ENCODE measurements around a stretch of chr3.

GRCh38 chr3:13479286-13479598 lies 864 bp upstream of the HDAC11 start:
- CAGE, long polyA plus RNA, result no peak
- RRBS, result no CpG with 5 or more reads among the region's 14 CpGs

- CAGE, long polyA plus RNA, result no peak
- RRBS, result no CpG with 5 or more reads among the region's 11 CpGs
Measured at GRCh38 chr3:13608097-13608789, 59.3 kb downstream of the FBLN2 start.

- CAGE, long polyA plus RNA, result no peak
- RRBS, result no CpG with 5 or more reads among the region's 12 CpGs
Measured at GRCh38 chr3:13627440-13627932, 78.6 kb downstream of the FBLN2 start.

DNA sequence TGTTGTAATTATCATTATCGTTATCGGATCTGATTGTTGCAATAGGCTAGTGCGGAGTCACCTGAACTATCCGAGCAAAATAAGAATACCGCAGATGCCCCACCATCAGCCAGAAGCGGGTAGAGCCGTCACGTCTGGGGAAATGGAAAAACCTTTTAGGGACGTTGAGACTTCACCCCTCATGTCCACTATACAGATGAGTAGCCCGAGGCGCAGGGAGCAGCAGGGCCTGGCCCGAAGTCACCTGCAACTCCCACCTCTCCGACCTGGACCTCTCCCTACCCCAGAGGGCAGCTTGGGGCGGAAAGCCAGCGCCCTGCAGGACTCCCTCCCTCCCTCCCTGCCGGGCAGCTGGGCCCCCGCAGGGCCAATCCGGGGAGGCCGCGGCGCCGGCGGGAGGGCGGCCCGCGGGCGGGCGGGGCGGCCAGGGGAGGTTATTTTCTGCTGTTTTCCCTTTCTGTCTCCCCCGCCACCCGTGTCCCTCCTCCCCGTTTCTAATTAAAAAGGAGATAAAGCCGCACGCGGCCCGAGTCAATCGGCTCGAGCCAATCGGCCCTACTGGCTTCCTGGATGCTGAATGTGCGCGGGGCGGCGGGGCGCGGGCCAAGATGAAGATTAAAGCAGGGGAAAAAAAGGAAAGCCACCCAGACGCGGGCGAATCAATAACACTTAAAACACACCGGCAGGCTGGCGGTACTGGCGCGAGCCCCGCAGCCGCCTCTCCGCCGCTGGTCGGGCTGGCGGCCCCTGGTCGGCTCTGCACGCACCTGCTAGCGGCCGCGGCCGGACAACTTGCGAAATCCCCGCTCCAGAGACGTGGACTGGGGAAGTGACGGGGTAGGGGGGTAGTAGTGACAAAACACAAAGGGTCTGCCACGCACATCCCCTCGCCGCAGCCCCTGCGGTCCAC lies 1.8 kb downstream of the WNT7A start:
- CAGE, long polyA plus RNA, result no peak
- RRBS, result 0% methylated on average over 5 of the region's 72 CpGs

- CAGE, long polyA plus RNA, result no peak
- RRBS, result no CpG with 5 or more reads among the region's 9 CpGs
Measured at GRCh38 chr3:14046878-14047412, 77.7 kb downstream of the CHCHD4 start.

DNA sequence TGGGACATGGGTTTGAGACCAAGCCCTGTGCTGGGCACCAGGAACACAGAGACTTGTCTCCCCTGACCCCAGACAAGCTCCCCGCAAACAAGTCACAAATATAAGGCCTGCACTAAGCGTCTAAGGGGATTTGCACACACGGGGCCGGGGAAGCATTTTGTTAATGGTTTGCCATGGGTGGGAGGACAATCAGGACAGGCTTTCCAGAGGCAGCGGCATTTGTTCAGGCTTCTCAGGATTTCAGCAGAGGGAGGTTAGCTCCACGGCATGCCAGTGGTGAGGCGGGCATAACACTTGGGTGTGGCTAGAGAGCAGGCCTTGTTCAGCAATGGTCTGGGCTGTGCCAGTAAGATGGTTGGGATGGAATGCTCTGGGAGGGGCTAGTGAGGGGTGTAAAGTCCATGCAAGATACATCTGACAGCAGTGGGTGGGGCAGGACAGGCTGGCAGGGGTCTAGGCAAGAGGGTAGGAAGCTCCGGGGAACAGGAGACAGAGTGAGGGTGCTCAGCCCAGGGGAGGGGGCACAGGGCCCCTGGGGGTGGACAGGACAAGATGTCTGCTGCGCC lies 8.3 kb downstream of the TMEM43 start:
- CAGE, long polyA plus RNA, result no peak
- RRBS, result 98% methylated on average over 2 of the region's 9 CpGs

GRCh38 chr3:14151578-14152201 lies 26.7 kb downstream of the XPC start:
- CAGE, long polyA plus RNA, result no peak
- RRBS, result 87% methylated on average over 2 of the region's 10 CpGs

GRCh38 chr3:14235804-14236487 lies 57.3 kb downstream of the LSM3 start:
- CAGE, long polyA plus RNA, result no peak
- RRBS, result 39% methylated on average over 2 of the region's 10 CpGs

DNA sequence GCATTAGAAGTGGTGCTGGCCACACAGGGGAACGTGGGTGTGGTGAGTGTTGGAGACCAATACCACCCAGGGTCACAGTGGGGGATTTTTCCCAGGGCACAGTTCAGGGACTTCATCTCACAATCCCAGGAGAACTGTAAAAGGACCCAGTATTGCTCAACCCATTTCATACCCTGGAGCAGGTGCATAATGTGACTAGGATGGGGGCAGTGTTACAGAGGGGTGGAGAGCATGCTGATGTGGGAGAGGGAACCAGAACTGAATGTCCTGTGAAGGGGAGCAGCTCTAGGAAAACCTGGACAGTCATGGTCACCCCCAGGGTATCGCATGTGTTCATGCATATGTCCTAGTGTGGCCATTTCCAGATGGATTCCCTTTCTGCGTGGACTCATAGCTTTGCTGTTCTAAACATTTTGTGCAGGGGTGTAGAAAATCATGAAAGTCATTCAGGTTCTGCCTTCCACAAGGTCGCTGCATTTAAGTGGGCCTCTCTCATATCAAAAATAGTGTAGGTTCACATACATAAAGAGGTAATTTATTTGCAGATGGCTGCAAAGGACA lies 110.4 kb downstream of the LSM3 start:
- CAGE, long polyA plus RNA, result no peak
- RRBS, result no CpG with 5 or more reads among the region's 4 CpGs

GRCh38 chr3:14319464-14320060 lies 82.8 kb upstream of the SLC6A6 start:
- CAGE, long polyA plus RNA, result no peak
- RRBS, result no CpG with 5 or more reads among the region's 5 CpGs

GRCh38 chr3:14323616-14324242 lies 78.7 kb upstream of the SLC6A6 start:
- CAGE, long polyA plus RNA, result no peak
- RRBS, result 11% methylated on average over 6 of the region's 13 CpGs

GRCh38 chr3:14366194-14366760 lies 36.1 kb upstream of the SLC6A6 start:
- CAGE, long polyA plus RNA, result no peak
- RRBS, result no CpG with 5 or more reads among the region's 10 CpGs

DNA sequence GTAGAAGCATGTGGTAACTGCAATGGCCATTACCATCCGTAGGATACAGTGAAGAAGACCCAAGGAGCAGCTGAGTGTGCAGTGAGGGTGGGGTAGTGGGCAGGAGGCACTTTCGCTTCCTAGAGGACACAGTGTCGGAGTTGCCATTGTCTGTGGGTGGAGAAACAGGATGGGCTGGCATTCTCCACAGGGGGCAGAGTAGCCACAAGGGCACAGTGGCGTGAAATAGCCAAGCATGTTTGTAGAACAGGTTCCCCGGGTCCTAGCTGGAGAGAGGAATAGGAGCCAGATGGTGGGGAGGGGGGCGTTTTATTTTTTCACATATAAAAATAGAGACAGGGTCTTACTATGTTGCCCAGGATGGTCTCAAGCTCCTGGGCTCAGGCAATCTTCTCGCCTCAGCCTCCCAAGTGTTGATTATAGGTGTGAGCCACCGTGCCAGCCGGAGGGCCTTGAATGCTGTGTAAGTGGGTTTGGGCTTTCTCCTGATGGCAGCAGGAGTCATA lies 3.5 kb downstream of the SLC6A6 start:
- CAGE, long polyA plus RNA, result no peak
- RRBS, result no CpG with 5 or more reads among the region's 9 CpGs

GRCh38 chr3:14431908-14432993 lies 29.8 kb downstream of the SLC6A6 start:
- CAGE, long polyA plus RNA, result no peak
- RRBS, result no CpG with 5 or more reads among the region's 15 CpGs

DNA sequence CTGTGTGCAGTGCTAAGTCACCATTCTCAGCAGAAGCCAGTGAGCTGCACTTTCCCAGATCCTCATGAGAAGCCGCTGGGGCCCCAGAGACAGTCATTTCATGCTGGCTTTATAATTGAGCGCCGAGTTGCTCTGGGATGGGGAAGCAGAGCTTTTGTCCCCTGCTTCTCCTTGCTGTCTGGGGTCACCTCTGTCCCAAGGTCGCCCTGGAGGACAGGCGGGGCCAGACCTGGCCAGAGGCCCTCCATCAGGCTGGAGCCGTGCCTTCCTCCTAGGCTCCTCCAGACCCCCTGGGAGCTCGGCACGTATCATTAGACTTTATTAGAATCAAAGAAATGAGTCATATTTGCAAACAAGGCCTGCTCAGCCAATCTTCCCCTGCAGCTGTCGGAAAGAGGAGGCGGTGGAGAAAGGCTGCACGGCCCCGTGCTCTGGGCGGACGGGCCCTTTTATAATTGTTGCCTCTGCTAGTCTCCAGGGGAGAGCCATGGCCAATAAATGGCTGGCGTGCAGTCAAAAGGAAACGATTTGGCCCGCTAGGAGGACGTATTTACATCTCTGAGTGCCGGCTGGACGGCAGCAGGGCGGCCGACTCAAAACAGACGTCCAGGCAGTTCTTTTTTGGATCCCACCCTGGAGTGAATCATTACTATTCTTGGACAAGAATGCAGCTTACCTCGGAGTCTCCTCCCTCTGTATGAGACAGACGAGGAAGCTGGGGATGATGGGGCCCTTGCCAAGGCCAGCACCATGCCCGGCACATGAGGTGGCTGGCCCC lies 50.4 kb downstream of the SLC6A6 start:
- CAGE, long polyA plus RNA, result no peak
- RRBS, result no CpG with 5 or more reads among the region's 26 CpGs

DNA sequence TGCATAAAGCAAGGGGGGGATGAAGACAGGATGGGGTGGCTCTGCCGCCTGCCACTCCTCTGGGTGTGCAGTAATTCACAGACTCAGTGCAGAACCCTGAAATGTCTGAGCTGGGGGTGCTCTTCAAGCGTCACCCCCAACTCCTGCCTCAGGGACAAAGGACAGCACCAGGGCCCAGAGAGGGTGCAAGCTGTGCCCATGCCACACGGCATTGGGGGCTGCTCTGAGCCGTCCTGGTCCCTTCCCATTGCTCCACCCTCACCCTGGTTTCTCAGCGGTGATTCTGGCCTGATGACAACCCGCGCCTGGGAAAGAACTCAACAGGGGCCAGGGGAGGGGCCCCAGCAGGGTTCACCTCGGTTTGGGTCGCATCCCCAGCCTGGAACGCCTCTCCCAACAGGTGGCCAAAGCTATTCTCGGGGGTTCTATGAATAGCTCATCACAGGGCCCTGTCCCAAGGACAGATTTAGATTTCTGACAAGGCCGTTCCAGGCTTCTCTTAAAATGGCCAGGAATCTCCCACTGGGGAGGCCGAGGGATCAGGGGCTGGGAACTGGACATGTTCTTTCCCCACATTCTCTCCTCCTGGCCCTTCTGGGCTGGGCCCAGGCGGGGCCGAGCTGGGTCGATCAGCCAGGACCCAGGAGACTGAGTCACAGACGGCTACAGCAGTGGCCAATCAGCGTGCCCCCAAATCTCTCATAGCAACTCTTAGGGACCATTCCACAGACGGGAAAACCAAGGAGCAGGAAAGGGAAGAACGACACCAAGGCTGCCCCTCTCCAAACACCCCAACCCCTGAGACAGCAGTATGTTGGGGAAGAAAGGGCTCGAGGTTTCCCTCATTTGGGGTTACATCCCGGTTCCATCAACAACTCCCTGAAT lies 17.9 kb downstream of the GRIP2 start:
- CAGE, long polyA plus RNA, result no peak
- RRBS, result no CpG with 5 or more reads among the region's 22 CpGs

- CAGE, long polyA plus RNA, result no peak
- RRBS, result no CpG with 5 or more reads among the region's 11 CpGs
Measured at GRCh38 chr3:14847912-14848312, 29.1 kb downstream of the FGD5 start.

DNA sequence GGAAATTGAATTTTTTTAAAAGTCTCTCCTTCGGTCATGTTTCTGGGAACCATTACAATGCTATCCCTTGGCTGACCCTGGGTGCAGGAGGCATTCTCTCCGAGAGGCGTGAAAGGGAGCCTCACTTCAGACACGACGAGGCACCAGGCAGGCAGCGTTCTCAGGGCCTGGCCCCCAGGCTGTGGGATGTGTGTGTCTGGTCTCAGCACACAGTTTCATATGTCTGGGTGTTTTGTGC lies 33.9 kb downstream of the FGD5 start:
- CAGE, long polyA plus RNA, result no peak
- RRBS, result no CpG with 5 or more reads among the region's 6 CpGs

- CAGE, long polyA plus RNA, result no peak
- RRBS, result no CpG with 5 or more reads among the region's 9 CpGs
Measured at GRCh38 chr3:14949085-14949637, 1.8 kb downstream of the NR2C2 start.

GRCh38 chr3:15063763-15064014 lies 1.4 kb downstream of the MRPS25 start:
- CAGE, long polyA plus RNA, result no peak
- RRBS, result no CpG with 5 or more reads among the region's 6 CpGs